Spleen (tissue), 7 donors: ENCODE measurements around a stretch of chrX.

DNA sequence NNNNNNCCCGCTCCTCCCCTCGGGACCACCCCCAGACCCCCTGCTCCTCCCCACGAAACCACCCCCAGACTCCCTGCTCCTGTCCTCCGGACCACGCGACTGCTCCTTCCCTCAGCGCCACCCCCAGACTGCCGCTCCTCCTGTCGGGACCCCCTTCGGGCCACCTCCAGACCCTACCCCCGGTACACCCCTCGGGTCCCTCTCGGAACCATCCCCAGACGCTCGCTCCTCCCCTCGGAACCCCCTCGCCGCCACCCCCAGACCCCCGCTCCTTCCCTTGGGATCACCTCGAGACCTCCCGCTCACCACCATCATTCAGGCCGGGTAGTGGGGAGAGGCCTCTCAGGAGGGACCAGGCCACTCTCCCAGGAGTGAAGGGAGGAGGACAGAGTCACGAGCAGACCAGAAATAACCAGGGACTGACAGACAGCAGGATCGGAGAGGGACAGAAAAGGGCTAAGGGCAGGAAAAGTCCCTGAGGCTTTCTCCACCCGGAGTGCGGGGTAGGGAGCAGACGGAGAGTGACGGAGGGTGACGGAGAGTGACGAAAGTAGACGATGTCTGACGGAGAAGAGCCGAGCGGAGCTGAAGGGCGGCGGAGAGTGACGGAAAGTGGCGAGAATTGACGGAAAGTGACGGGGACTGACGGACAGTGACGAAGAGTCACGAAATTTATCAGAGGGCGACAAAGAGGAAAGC lies 54.7 kb upstream of the PLCXD1 start:
- PRO-cap, 4 experiments, result no peak in any of the 4 experiments
- RAMPAGE, long total RNA, 4 experiments, result no peak in any of the 4 experiments

GRCh38 chrX:267672-268327 lies 13.4 kb upstream of the PLCXD1 start:
- PRO-cap, 4 experiments, result no peak in any of the 4 experiments
- RAMPAGE, long total RNA, 4 experiments, result no peak in any of the 4 experiments

DNA sequence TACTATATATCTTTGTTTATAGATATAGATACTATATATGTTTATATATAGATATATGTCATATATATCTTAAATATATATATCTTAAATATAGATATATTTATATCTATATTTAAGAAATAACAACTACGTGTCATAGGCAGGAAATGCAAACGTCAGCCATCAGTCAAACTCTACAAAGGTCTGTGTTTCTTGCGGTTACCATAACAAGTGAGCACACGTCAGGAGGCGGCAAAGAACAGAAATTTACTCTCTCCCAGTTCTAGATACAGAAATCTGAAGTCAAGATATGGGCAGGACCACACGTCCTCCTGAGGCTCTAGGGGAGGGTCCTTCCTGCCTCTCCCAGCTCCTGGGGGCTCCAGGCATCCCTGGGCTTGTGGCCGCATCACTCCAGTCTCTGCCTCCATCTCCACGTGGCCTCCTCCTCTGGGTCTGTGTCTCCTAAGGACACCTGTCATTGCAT lies 6.5 kb downstream of the PLCXD1 start:
- PRO-cap, 4 experiments, result no peak in any of the 4 experiments
- RAMPAGE, long total RNA, 4 experiments, result no peak in any of the 4 experiments

DNA sequence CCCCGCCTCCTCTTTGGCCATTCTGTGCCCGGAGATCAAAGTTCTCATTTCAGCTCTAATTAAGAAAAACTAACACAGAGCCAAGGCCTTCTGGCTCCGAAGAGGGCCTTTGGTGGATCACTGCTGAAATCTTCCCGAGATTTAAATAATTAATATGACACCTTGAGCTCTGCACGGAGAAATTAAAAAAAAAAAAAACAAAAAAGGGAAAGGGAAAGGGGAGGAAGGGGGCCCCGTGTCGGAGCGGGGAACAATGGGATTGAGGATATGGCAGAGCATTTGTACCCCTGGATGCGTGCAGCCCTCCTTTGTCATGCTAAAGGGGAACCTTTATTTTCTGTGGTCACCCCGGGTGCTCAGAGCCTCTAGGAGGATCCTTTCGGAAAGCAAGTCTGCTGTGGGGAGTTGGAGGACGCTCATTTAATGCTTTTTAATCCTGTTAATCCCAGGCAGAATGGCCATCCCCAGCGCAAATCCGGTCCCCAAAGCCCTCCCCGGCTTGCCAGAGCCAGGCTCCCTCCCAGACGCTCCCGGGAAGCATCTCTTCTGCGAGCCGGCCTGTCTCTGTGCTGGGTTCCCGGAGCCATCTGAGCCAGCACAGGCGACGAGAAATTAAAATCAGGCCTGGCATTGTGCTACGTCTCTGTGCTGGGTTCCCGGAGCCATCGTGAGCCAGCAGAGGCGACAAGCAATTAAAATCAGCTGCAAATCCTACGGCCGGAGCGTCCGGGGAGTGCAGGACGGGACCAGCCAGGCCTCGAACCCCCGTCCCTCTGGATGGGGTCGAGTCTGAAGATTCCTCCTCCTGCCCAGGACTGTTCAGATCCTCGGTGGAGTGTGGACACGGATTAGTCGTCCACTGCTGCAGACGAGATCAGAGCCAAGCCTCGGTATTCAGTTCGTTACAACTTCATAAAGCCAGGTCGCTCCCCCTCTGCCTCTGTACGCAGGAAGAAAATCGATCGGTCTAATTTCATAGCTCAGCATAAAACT lies 113.2 kb upstream of the PPP2R3B start:
- PRO-cap, 4 experiments, result no peak in any of the 4 experiments
- RAMPAGE, long total RNA, 4 experiments, result no peak in any of the 4 experiments

- PRO-cap, 4 experiments, result no peak in any of the 4 experiments
- RAMPAGE, long total RNA, 4 experiments, result no peak in any of the 4 experiments
Measured at GRCh38 chrX:670446-670885, 39.9 kb downstream of the SHOX start.

DNA sequence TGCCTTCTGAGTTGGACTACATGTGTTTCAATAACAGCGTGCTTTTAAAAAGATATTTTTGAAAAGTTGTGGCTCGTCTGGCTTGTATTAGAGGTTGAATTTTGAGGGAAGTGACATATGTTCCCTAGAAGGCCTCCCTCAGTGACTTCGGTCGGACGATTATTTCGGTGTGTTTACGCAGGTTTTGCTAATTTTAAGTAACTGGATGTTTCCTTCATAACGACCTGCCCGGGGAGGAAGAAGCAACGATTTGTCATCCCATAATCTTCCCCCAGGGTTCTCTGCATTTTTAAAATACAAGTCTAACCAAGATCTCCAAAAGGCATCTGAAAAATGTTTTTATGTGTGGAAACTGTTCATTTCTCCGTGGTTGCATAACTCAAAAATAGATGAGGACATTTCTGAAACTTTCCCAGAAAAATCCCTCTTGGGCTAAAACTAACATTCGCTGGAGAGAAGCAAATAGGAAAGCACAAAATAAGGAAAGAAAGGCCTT lies 195.4 kb downstream of the SHOX start:
- PRO-cap, 4 experiments, result no peak in any of the 4 experiments
- RAMPAGE, long total RNA, 4 experiments, result no peak in any of the 4 experiments

DNA sequence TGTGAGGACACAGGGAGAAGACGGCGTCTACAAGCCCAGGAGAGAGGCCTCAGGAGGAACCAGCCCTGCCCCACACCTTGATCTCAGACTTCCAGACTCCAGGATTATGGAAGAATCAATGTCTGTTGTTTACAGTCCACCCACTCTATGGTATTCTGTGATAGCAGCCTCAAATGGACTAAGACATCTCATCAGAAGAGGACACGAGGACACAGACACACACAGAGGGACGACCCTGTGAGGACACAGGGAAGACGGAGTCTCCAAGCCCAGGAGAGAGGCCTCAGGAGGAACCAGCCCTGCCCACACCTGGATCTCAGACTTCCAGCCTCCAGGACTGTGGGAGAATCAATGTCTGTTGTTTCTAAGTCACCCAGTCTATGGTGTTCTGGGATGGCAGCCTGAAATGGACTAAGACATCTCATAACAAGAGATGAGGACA lies 3.7 kb downstream of the SLC25A6 start:
- PRO-cap, 4 experiments, result no peak in any of the 4 experiments
- RAMPAGE, long total RNA, 4 experiments, result no peak in any of the 4 experiments

DNA sequence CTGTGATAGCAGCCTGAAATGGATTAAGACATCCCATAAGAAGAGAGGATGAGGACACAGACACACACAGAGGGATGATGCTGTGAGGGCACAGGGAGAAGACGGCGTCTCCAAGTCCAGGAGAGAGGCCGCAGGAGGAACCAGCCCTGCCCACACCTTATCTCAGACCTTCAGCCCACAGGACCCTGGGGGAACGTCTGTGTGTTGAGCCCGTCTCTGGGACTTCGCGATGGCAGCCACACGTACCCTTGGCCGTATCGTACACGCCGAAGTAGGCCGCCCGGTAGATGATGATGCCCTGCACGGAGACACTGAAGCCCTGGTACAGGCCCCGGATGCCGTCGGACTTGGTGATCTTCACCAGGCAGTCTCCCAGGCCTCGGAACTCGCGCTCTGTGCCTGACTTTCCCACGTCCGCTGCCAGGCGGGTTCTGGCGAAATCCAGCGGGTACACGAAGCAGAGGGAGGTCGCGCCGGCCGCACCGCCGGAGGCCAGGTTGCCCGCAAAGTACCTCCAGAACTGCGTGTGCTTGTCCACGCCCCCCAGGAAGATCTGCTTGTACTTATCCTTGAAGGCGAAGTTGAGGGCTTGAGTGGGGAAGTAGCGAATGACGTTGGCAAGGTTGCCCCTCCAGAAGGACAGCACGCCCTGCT lies 2.8 kb downstream of the SLC25A6 start:
- PRO-cap, 4 experiments, result no peak in any of the 4 experiments
- RAMPAGE, long total RNA, 4 experiments, result no peak in any of the 4 experiments

GRCh38 chrX:1390558-1391235 lies 1.2 kb downstream of the SLC25A6 start:
- PRO-cap, 4 experiments, result no peak in any of the 4 experiments
- RAMPAGE, long total RNA, 4 experiments, result no peak in any of the 4 experiments

- PRO-cap, 4 experiments, result no peak in any of the 4 experiments
- RAMPAGE, long total RNA, 4 experiments, result no peak in any of the 4 experiments
Measured at GRCh38 chrX:1418440-1418973, 26.6 kb upstream of the SLC25A6 start.

DNA sequence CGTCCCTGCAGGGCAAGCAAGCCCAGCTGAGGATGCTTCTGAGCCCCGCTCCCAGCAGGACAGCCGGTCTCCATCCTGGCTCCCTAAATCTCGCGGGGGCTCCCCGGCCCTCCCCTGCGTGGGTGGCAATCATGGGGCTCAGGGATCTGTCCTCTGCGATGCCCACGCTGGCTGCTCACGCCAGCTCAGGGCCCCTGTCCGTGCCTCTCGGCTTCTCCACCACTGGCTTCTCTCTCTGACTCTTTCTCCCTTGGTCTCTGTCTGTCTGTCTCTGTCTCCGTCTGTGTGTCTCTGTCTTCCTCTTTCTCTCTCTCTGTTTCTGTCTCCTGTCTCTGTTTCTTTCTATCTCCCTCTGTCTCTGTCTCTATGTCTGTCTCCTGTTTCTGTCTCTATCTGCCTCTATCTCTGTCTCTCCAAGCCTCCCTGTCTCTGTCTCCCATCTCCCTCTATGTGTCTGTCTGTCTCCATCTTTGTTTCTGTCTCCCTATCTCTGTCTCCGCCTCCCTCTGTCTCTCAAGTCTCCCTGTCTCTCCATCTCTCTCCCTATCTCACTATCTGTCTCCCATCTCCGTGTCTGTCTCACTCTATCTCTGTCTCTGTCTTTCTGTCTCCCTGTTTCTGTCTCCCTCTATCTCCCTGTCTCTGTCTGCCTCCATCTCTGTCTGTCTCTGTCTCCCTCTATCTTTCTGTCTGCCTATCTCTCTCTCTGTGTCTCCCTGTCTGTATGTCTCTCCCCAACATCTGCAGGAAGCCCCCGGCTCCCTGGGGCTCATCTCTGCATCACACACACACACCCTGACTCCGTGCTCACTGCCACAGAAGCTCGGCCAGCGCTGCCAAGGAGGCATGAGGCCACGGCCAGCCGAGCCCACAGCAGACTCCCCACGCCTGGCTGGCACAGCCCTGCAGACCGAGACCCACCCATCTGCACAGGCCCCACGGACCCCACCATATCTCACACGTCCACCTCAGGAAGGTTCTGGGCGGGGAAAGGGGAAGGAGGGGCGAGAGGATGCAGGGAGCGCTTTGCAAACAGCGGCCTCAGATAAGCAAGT lies 28.1 kb upstream of the SLC25A6 start:
- PRO-cap, 4 experiments, result no peak in any of the 4 experiments
- RAMPAGE, long total RNA, 4 experiments, result no peak in any of the 4 experiments

DNA sequence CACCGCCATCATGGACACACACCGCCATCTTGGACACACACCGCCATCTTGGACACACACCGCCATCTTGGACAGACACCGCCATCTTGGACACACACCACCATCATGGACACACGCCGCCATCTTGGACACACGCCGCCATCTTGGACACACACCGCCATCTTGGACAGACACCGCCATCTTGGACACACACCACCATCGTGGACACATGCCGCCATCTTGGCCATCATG lies 9.5 kb downstream of the ASMTL start:
- PRO-cap, 4 experiments, result peak in 4 of 4 experiments; most common minus-strand start position 149 of the sequence (in 4)
- RAMPAGE, long total RNA, 4 experiments, result no peak in any of the 4 experiments

GRCh38 chrX:1517184-1517807 lies 19.7 kb downstream of the P2RY8 start:
- PRO-cap, 4 experiments, result peak in 1 of 4 experiments; most common plus-strand start chrX:1517579 (in 1); most common minus-strand start chrX:1517514 (in 1)
- RAMPAGE, long total RNA, 4 experiments, result no peak in any of the 4 experiments

DNA sequence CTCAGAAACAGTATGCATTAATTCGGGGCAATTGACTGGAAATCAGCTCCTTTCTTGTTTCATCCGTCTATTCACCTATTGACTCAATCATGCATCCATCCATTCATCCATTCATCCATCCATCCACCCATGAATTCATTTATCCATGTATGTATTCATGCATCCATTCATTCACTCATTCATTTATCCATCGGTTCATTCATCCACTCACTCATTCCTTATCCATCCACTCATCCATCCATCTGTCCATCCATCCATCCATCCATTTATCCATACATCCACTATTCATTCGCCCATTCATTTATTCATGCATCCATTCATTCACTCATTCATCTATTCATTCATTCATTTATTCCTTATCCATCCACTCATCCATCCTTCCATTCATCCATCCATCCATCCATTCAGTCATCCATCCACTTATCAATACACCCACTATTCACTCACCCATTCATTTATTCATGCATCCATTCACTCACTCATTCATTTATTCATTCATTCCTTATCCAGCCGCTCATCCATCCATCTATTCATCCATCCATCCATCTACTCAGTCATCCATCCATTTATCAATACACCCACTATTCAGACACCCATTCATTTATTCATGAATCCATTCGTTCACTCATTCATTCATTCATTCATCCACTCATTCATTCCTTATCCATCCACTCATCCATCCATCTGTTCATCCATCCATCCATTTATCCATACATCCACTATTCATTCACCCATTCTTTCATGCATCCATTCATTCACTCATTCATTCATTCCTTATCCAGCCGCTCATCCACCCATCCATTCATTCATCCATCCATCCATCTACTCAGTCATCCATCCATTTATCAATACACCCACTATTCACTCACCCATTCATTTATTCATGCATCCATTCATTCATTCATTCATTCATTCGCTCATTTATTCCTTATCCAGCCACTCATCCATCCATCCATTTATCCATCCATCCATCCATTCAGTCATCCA lies 11.2 kb downstream of the P2RY8 start:
- PRO-cap, 4 experiments, result no peak in any of the 4 experiments
- RAMPAGE, long total RNA, 4 experiments, result start-site peak on the minus strand in 2 of 4 experiments, centred at positions 316 to 890 of the sequence, 5 to 11 reads per replicate

DNA sequence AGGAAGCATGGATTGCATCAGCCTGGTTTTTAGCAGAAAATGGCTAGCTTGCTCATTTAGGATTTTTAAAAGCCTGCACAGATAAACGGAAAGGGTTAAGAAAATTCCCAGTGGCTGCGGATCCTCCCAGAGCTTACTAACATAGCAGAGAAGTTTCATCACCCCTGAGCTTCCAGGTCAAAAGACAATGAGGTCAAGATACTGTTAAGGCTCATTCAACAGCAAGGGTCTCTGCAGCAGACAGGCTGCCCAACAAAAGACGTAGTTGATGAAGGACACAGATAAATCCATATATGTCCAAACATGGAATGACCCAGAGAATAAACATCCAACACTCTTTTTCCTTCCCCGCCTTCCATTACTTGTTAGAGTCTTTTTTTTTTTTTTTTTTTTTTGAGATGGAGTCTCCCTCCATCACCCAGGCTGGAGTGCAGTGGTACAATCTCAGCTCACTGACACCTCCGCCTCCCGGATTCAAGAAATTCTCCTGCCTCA lies 220.3 kb downstream of the ASMT start:
- PRO-cap, 4 experiments, result no peak in any of the 4 experiments
- RAMPAGE, long total RNA, 4 experiments, result no peak in any of the 4 experiments

DNA sequence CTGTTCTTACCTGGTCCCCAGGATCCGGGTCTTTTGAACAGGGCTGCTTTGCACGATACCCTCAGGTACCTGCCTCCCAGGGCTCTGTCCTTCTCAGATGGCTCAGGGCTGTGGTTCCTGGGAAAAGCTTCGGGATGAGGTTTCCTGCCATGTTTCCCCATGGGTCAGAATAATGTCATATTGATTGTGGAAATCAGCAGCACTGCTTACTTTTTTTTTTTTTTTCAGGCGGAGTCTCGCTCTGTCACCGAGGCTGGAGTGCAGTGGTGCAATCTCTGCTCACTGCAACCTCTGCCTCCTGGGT lies 271.9 kb downstream of the ASMT start:
- PRO-cap, 4 experiments, result no peak in any of the 4 experiments
- RAMPAGE, long total RNA, 4 experiments, result no peak in any of the 4 experiments

DNA sequence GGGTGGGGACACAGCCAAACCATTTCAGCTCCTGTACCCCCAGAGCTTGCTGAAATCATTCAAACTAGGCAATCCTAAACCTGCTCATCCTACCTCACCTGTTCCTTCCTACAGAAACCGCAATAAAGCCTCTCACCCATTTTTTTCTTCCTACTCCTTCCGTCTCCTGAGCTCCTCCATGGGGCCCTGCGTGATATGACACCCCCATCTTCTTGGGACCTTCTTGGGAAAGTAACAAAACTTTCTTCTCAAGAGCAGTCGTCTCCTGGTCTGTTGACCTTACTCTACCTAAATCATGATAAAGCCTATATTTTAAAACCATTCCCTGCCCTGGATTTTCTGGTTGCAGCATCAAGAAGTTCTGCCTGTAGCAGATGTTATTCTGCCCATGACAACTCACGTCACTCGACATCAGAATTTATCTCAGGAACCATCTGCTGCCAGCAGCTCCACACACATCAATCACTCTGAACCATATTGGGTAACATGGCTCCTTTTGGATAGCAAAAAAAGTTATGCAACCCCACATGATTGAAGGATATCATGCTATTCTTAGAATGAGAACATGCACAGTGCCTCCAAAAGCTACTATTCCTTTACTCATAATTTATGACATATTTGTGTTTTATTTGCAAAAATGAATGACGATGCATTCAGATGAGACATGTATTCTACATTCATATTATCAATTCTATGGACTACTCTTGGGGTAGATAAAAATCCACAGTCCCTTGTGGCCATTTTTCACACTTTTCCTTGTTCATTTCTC lies 341.5 kb downstream of the DHRSX start:
- PRO-cap, 4 experiments, result no peak in any of the 4 experiments
- RAMPAGE, long total RNA, 4 experiments, result no peak in any of the 4 experiments

DNA sequence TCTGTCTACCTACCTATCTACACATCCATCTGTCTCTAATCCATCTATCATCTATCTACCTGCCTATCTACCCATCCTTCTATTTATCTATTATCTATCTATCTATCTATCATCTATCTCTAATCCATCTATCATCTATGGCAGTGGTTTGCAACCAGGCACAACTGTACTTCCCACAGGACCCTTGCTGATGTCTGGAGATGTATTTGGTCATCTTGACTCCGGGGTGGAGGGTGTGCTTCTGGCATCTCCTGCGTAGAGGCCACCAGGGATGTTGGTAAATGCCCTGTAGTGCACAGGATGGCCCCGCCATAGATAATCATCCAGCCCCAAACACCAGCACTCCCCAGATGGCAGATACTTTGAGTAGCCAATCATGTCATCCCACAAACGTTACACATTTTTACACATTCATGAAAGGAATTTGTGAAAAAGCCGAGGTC lies 306.7 kb downstream of the DHRSX start:
- PRO-cap, 4 experiments, result no peak in any of the 4 experiments
- RAMPAGE, long total RNA, 4 experiments, result no peak in any of the 4 experiments

GRCh38 chrX:2320454-2321376 lies 180.1 kb downstream of the DHRSX start:
- PRO-cap, 4 experiments, result peak in 2 of 4 experiments; most common plus-strand start chrX:2320786 (in 1); most common minus-strand start chrX:2320605 (in 1)
- RAMPAGE, long total RNA, 4 experiments, result start-site peak on the plus strand in 2 of 4 experiments, at chrX:2320999-2321061 at its widest, 8 to 33 reads per replicate

DNA sequence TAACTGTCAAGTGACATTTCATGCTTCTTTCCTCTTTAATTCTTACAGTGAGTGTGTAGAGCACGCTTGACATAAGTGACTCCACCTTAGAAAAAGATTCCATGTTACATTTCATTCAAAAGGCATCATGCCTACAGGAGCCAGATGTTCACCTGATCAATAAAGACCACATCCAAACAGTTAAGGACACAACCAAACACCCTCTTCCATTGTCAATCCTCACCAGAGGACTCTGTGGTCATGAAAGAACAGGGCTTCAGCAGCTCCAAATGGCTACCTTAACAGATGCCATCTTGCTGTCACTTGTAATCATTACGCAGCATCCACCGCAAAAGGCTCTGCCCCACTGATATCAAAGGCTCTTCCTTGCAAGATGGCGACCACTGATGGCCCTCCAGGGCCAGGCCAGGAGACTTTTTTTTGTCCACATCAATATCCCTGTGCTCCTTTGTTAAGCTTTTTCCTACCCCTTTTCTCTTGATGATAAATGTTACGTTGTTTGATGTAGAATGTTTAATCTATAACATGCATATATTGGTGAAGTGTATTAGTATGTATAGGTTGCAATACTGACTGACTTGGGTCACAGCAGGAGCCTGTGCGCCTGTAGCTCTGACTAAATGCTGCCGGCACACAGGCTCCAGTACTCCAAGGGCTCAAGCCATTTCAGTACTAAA lies 157.3 kb downstream of the DHRSX start:
- PRO-cap, 4 experiments, result no peak in any of the 4 experiments
- RAMPAGE, long total RNA, 4 experiments, result no peak in any of the 4 experiments